Osteocyte (in vitro differentiated cells): Measurements from ENCODE around the gene PRKCA.

- PRO-cap = no peak
Measured at GRCh38 chr17:65001658-65002032, 54.9 kb downstream of the GNA13 start.

GRCh38 chr17:65010151-65010938 is 46.2 kb downstream of the GNA13 start:
- PRO-cap = no peak

- PRO-cap = no peak
Measured at GRCh38 chr17:65028670-65029083, 27.9 kb downstream of the GNA13 start.

DNA sequence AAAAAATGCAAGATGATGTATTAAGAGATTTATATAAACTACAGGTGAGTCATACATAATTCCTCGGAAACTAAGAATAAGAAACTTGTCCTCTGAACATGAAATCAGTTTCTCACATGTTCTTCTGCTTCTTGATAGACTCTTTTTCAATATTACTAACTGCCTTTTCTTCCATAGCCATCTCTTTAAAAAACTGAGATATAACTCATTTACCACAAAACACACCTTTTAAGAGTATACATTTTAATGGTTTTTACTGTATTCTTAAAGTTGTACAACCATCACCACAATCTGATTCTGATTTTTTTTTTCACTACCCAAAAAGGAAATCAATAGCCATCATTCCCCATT is 238.5 kb upstream of the AXIN2 start:
- PRO-cap = no peak

DNA sequence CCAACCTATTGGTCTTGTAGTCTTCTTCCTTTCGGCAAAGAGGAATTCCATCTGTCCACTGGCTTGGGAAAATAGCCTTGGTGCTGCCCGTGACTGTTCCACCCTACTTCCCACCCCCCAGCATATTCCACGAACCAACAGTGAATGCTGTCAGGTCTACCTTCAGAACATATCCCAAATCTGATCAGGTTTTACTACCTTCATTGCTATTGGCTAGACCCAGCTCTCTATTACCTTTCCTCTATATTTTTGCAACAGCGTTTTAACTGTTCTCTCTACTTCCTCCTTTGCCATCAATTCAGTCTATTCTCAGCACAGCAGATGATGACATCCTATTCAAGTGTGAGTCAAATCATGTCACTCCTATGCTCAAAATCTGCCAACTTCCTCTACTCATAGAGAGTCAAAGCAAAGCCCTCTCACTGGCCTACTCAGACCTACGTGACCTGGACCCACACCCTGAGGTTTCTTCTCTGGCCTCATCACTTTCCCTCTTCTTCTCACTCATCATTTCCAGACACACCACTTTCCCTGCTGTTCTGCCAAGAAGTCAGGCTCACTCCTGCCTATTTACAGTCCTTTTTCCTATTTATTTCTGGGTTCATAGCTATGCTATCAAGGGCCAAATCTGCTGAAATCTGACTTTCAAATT is 289.0 kb upstream of the AXIN2 start:
- PRO-cap = no peak

DNA sequence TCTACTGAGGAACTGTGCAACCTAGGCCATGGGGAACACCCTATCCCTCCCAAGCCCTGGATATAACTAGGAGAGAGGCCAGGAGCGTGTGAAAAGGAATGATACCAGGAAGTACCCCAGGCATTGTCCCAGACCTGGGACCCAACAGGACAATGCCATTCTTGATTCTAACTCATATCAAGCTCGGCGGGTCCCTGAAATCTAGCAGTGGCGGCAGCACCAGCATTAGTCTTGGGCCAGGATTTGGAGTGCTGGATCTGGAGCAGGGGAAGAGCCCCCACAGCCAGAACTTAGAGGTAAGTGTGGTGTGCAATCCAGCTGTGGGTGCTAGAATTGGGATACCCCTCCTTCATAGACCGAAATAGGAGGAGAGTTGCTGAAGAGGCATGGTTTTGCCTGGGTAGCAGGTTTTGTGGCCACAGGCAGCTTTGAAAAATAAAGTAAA is 170.9 kb downstream of the CEP112 start:
- PRO-cap = no peak

- PRO-cap = no peak
Measured at GRCh38 chr17:66296272-66296642, 6.2 kb upstream of the PRKCA start.

DNA sequence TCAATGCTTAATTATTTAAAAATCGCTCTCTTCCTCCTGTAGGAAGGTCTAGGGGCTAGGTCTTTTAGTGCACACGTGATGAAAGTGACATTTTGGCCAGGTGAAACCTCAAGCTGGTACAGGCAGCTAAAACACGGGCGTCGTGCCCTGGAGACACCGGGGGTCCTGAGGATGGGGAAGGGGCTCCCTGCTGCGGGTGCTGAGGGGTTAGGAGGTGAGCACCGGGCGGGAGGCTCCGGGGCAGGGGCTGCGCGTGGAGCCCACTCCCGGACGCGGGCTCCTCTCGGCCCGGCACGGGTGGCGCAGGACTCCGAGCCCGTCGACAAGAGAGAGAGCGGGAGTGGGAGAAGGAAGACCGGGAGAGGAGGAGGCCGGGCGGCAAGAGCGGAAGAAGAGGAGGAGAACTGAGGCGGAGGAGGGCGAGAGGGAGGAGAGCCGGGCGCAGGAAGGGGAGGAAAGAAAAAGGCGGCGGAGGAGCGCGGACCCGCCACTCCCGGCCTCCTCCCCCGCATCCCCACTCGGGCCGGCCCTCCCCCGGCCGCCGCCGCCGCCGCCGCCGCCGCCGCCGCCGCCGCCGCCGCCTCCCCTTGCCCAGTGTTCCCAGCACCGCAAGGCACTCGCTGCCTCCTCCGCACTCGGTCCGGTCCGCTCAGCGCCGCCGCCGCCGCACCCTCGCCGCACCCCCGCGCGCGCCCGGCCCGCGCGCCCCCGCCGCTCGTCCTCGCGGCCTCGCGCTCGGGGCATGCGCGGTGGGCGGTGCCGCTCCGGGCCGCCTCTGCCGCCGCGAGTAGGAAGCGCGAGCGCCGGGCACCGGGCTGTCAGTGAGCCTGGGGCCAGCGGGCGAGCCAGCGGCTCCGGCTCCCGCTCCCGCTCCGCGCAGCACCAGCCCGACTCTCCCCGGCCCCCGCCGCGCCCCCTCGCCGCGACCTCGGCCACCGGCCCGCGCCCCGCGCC is at the start of gene PRKCA:
Gene PRKCA (plus strand): TSS at position 818 of the 954 bp plus-strand sequence.
- PRO-cap = bidirectional peak, plus-strand start at position 821 of the sequence, minus-strand start at position 674 of the sequence

DNA sequence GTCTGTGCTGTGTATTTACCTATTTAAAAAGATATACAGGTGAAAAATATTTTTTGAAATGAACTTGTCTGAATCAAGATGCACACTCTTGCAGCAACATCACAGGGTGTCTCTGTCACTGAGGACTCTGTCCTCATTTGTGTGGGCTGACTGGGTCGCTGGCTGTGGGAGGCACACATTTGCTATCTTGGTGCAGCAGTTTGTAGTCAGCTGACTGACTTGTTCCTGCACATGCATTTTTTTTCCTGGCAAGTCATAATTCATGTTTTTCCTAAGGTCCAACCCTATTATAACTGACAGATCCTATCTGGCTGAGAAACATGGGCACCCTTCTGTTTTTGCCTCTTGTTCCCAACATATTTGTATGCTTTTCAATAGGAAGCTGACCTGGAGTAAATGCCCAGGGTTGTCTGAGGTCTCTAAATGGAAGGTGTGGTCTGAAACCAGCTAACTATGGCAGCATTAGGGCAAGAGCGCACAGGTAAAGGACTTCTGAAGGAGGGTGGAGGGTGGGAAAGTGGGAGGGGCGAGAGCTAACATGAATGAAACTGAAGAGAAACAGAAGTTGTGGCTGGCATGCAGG is 165.9 kb downstream of the PRKCA start:
- PRO-cap = no peak

- PRO-cap = no peak
Measured at GRCh38 chr17:66549697-66550497, 247.5 kb downstream of the PRKCA start.

DNA sequence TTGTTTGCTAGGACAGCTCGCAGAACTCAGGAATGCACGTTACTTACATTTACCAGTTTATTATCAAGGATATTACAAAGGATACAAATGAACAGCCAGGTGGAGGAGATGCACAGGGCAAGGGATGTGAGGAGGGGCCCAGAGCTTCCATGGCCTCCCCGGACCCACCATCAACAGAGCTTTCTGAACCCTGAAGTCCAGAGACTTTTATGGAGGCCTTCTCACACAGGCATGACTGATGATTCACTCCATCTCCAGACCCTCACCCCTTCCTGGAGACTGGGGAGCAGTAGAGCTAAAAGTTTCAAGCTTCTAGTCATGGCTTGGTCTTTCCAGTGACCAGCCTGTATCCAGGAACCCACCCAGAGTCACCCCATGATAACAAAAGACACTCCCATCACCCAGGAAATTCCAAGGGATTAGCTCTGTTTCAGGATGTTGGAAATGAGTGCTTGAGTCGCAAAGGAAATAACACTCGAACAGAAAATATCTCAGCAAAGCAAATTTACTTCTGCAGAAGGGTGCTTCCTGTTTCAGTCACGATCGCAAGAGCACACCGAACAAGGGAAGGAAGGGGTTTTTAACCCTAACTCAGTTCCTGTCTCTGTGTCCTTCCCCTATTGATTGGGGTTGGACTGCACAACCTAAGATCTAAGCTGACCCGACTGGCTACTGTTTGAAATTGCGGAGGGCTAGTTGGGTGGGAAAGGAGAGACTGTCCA is 224.6 kb upstream of the CACNG5 start:
- PRO-cap = no peak

GRCh38 chr17:67072766-67073890 is 28.8 kb downstream of the CACNG1 start:
- PRO-cap = no peak

DNA sequence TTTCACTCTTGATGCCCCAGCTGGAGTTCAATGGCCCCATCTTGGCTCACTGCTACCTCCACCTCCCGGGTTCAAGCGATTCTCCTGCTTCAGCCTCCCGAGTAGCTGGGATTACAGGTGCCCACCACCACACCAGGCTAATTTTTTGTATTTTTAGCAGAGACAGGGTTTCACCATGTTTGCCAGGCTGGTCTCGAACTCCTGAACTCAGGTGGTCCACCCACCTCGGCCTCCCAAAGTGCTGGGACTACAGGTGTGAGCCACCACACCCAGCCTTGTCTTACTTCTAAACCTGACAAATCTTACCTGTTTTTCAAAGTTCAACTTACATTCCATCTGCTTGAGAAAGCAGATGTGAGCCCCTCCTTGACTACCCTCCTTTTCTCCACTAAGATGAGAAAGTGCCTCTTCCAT is 73.1 kb downstream of the HELZ start:
- PRO-cap = no peak

- PRO-cap = no peak
Measured at GRCh38 chr17:67223916-67224528, 21.0 kb downstream of the HELZ start.

DNA sequence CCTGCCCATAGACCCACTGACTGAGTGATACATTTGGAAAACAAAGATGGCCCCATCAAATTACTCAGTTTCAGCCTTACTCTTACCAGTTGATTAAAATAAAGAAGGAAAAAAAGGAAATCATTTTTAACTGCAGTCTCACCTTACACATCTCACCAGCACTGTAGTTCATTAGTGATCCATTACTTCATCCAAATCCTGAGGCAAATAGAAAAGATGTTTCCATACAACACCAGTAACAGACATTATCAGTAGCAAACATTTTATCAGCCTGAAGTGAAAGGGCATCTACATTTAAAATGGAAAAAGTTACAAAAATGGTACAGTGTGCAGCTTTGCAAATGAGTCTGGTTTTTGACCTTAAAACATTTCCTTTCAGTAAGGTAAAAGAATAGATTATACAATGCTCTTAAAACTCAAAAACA is 1.3 kb downstream of the HELZ start:
- PRO-cap = no peak

DNA sequence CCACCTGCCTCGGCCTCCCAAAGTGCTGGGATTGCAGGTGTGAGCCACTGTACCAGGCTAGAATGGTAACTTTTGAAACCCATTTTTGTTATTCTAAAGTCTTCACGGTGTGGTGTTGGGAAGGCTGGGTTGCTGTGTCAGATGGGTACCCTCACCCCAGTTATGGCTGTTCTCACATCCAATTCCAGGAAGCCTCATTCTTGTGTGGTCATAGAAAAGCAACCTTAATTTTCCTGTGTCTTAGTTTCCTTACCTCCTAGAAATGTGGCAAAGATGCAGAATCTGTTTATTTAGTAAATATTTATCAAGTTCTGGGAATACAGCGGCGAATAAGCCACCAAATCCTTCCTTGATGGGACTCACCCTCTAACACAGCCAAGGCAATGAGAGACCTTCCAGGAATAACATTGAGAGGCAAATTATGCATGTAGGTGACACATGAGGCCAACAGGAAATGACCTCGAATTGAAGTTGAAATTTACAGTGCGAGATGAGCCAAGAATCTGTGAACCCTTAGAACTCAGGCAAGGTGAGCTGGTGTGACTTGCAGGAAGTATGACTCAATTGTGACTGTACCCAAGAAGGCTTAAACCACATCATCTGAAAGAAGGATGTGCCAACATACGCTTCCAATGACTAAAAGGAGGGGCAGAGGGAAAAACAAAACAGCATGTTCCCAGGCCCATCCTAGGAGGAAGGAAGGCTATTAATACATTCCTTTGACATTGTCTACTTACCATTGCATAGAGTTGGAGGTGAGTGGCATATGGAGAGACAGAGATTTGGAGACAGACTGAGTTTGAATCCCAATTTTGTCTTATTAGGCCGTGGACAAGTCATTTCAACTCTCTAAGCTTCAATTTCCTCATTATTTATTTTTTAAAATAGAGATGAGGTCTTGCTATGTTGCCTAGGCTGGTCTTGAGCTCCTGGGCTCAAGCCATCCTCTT is 44.7 kb downstream of the PITPNC1 start:
- PRO-cap = no peak

GRCh38 chr17:67449780-67450492 is 72.9 kb downstream of the PITPNC1 start:
- PRO-cap = no peak

DNA sequence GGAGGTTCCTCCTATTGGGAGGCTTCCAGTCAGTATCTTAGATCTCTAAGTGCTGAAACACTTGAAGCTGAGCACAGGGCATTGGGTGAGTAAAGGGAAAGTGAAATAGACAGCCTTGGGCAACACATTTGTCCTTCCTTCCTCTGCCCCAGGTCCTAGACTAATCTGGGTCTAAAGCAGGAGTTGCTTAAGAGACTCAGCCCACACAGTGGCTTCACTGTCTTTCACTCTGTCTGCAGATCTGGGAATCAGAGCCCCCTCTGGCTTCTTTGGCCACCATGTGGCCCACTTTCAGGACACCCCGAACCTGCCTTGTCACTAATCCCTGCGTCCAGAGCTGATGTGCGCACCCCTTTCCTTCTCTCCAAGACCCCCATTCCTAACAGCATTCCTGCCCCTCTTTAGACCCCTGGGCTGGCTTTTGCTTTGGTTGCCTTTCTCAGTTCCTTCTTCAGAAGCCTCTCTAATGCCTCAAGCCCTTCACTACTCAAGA is 133.0 kb downstream of the PITPNC1 start:
- PRO-cap = no peak

GRCh38 chr17:67718075-67718705 is 454 bp downstream of the NOL11 start:
- PRO-cap = no peak

- PRO-cap = no peak
Measured at GRCh38 chr17:67824487-67825068, 725 bp upstream of the BPTF start.